ENCODE measurements around a stretch of chr21.

GRCh38 chr21:5123576-5124001 is 5397.8 kb upstream of the TPTE start:
- RRBS: no CpG with 5 or more reads among the region's 17 CpGs

GRCh38 chr21:6499048-6499440 is 4022.3 kb upstream of the TPTE start:
- RRBS: no CpG with 5 or more reads among the region's 54 CpGs

DNA sequence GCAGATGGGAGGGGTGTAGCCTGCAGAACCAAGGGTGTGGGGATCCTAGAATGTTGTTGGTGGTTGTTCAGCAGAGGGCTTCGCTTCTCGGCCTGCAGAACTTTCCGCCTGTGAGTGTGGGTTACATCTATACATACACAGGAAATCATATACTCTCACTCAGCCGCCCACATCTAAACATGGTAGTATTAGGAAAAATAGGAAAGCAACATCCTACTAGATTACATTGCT is 3668.6 kb upstream of the TPTE start:
- RRBS: no CpG with 5 or more reads among the region's 4 CpGs

- RRBS: no CpG with 5 or more reads among the region's 90 CpGs
Observed at GRCh38 chr21:8214453-8215008, 2306.9 kb upstream of the TPTE start.

- RRBS: 15% methylated on average over 2 of the region's 21 CpGs
Observed at GRCh38 chr21:8990068-8991044, 1531.0 kb upstream of the TPTE start.

GRCh38 chr21:8991358-8991936 is 1529.9 kb upstream of the TPTE start:
- RRBS: no CpG with 5 or more reads among the region's 11 CpGs

DNA sequence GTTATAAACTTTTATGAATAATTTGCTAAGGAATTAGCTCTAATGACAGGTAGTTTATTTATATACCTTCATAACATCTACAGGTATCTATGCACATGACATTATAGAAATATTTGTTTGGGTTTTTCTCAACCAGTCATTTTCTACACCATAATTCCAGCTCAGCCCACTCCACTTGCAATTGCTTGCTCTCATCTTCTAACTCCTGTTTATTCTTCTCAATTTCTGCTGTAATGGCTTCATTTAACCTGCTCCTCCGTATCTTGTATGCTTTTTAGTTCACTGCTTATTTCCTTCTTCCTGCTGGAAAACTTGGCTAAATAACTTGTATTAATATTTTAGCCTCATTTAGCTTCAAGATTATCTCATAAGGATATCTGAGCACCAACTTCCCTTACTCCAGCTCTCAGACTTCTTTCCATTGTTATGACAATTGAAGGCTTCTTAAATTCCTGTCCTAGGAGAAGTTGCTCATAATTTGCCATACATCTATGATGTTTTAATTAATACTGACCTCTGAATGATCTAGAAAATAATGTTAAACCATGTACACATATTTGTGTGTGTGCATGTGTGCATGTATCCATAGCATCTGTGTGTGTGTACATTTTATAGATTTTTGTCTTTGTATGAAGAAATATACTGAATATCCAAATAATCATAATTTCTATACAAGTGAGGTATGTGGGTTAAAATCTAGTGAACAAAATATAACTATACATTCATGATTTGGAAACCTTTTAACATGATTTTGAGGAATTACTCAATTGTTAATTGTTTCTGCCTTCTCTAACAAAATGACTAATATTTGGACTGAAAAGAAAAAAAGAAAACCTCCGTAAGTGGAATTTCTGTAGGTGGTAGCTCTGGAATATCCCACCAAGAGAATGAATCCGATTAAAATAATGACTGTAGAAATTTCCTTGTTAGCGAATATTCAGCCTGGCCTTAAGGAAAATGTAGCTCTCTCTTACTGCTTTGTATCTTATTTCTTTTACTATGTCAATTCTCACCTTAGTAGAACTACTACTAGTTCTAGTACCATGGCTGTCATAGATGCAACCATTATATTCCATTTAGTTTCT is 1524.3 kb upstream of the TPTE start:
- RRBS: no CpG with 5 or more reads among the region's 4 CpGs

- RRBS: no CpG with 5 or more reads among the region's 5 CpGs
Observed at GRCh38 chr21:9721980-9722393, 799.4 kb upstream of the TPTE start.

DNA sequence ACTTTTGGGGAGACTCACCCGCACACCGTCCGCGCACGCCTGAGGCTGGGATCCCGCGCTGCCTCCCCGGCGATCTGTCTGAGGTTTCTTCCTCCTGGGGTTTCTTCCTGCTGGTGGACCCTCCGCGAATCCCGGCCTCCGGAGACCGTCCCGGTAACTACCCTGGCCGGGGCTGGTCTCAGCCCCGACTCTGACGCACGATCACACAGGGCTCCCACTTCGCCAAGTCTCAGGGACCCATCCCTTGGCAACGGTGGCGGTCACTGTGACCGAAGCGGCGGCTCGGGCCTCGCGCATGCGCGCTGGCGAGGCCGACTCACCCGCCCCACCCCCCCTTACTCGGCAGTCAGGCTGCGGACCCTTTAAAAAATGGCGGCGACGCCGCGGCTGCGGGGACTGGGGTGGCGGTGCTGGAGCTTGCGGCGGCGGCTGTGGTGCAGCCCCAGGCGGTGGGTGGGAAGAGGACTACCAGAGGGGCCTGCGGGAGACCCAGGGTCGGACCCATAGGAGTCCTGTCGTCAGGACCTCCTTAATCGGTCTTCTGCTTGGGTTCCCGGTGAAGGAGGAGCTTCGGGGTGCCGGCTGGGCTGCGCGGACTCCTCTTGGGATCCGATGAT is 402.1 kb upstream of the TPTE start:
- RRBS: no CpG with 5 or more reads among the region's 56 CpGs

DNA sequence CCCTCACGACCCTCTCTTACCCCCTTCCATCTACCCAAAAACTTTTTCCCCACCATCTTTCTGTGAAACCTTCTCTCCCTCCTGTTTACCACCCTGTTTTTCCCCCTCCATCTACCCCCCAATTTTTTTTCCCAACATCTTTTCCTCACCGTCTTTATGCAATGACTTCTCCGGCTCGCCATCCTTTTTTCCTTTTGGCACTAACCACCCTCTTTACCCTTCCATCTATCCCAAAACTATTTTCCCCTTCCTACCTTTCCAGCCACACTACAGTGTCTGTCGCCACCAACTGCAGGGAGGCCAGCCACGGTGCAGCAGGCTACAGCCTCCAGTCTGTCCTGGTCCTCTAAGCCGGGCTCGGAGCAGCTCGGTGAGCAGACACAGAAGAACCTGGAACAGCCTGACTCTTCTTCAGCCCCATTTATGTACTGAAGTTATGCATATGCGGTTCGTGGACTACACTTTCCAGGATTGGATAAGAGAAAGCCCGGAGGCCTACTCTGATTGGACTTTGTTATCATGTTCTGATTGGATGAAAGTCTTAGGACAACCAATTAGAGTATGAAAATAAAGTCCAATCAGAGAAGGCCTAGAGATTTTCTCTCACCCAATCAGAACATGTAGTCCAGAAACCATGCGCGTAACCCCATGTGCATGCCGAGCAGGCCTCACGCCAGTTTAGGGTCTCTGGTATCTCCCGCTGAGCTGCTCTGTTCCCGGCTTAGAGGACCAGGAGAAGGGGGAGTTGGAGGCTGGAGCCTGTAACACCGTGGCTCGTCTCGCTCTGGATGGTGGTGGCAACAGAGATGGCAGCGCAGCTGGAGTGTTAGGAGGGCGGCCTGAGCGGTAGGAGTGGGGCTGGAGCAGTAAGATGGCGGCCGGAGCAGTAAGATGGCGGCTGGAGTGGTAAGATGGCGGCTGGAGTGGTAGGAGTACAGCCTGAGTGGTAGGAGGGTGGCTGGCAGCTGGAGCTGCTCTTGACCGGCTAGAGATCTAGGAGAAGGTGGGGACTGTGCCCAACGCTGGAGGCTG is 108.2 kb upstream of the TPTE start:
- RRBS: 13% methylated on average over 2 of the region's 30 CpGs

- RRBS: no CpG with 5 or more reads among the region's 15 CpGs
Observed at GRCh38 chr21:13360251-13360754, 249.3 kb upstream of the POTED start.

- RRBS: no CpG with 5 or more reads among the region's 2 CpGs
Observed at GRCh38 chr21:14270660-14270970, 54.7 kb downstream of the RBM11 start.

- RRBS: no CpG with 5 or more reads among the region's 9 CpGs
Observed at GRCh38 chr21:14541658-14542395, 4.3 kb downstream of the SAMSN1 start.

GRCh38 chr21:14602720-14603022 is 56.6 kb upstream of the SAMSN1 start:
- RRBS: no CpG with 5 or more reads among the region's 1 CpG

DNA sequence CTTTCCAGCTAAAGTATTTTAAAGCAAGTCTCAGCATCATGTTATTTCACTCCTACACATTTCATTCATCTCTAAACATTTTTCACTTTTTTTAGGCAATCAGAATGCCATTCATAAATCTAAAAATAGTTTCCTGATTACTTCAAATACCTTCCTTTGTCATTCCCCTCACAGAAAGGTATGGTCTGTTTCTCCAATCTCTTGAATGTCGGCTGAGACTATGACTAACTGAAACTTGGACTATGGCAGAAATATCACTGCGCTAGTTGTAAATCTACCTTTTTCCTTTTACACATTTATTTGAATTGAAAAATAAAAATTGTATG is 116.5 kb upstream of the SAMSN1 start:
- RRBS: no CpG with 5 or more reads among the region's 2 CpGs

GRCh38 chr21:14965706-14966854 is 98.7 kb downstream of the NRIP1 start:
- RRBS: no CpG with 5 or more reads among the region's 9 CpGs

DNA sequence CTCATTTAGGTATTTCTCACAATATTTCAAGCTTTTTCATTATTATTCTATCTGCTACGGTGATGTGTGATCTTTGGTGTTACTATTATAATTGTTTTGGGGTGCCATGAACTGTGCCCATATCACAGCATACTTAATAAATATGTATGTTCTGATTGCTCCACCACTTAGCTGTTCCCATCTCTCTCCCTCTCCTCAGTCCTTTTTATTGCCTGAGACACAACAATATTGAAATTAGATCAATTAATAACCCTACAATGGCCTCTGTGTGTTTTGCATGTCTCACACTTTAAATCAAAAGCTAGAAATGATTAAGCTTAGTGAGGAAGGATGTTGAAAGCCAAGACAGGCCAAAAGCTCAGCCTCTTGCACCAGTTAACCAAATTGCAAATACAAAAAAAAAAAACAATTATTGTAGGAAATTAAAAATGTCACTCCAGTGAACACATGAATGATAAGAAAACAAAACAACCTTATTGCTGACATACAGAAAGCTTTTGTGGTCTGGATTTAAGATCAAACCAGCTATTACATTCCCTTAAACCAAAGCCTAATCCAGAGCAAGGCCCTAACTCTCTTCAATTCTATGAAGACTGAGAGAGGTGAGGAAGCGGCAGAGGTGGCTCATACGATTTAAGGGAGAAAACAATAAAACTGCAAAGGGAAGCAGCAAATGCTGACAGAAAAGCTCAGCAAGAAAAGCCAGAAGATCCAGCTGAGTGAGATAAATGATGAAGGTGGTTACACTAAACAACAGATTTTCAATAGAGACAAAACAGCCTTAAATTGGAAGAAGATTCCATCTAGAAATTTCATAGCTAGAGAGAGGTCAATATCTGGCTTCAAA is 81.8 kb downstream of the NRIP1 start:
- RRBS: no CpG with 5 or more reads among the region's 3 CpGs

GRCh38 chr21:15051509-15052437 is 13.0 kb downstream of the NRIP1 start:
- RRBS: no CpG with 5 or more reads among the region's 10 CpGs

GRCh38 chr21:15121607-15122056 is 56.8 kb upstream of the NRIP1 start:
- RRBS: no CpG with 5 or more reads among the region's 4 CpGs

Measured in SK-N-MC (cell line).